SEM (cell line): ENCODE results near the gene RTP5.

- PRO-cap: no peak
These were observed 33.1 kb upstream of the SNED1 start for GRCh38 chr2:240965290-240965832.

GRCh38 chr2:240991329-240992285 is 6.8 kb upstream of the SNED1 start:
- PRO-cap: no peak

GRCh38 chr2:241009647-241010645 is 11.5 kb downstream of the SNED1 start:
- PRO-cap: no peak

- PRO-cap: no peak
These were observed 12.9 kb upstream of the MTERF4 start for GRCh38 chr2:241114693-241115604.

GRCh38 chr2:241135704-241136270 is 13.5 kb downstream of the PASK start:
- PRO-cap: no peak

DNA sequence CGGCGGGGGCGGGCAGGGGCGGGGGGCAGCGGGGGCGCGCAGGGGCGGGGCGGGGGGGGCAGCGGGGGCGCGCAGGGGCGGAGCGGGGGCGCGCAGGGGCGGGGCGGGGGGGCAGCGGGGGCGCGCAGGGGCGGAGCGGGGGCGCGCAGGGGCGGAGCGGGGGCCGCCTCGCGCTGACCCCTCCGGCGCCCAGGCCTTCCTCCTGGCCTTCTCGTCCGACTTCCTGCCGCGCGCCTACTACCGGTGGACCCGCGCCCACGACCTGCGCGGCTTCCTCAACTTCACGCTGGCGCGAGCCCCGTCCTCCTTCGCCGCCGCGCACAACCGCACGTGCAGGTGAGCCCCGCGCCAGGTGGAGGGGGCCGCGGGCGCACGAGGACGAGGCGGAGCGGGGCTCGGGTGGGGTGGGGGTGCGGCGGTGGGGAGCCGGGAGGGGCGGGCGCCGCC is 29.6 kb downstream of the ANO7 start:
- PRO-cap: no peak

- PRO-cap: no peak
These were observed 35.3 kb downstream of the ANO7 start for GRCh38 chr2:241223727-241224141.

DNA sequence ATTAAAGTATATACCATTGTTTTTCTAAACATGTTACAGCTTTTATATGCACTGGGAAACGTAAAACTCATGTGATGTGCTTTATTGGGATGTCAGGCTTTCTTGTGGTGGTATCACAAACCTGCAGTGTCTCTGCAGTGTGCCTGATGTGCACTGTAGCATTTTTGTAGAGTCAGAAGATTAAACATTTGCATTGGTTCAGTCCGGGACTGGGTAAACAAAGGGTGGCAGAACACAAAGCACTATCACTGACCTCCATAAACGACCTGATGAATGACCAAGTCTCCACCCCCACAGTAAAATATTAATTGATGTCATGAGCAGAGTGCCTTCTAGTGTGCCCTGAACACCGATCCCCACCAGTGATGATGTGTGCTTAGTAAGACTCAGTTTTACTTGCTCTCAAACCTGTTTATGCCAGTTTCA is 30.3 kb downstream of the HDLBP start:
- PRO-cap: no peak

GRCh38 chr2:241331625-241331900 is 15.8 kb downstream of the SEPTIN2 start:
- PRO-cap: no peak

DNA sequence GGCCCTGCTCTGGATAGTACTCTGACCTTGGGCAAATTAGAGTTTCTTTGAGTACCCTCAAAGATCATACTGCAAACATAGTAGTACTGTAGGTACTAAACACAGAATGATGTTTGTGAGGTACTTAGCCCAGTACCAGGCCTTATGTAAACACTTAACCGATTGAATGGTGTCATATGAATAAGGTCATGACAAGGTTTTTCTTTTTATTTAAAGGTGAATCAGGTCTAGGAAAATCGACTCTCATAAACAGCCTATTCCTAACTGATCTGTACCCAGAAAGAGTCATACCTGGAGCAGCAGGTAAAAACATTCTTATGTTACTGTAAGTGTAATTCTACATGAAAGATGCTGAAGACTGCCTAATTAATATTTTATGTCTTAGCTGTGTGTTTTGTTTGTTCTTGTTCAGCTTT is 19.2 kb downstream of the SEPTIN2 start:
- PRO-cap: no peak

DNA sequence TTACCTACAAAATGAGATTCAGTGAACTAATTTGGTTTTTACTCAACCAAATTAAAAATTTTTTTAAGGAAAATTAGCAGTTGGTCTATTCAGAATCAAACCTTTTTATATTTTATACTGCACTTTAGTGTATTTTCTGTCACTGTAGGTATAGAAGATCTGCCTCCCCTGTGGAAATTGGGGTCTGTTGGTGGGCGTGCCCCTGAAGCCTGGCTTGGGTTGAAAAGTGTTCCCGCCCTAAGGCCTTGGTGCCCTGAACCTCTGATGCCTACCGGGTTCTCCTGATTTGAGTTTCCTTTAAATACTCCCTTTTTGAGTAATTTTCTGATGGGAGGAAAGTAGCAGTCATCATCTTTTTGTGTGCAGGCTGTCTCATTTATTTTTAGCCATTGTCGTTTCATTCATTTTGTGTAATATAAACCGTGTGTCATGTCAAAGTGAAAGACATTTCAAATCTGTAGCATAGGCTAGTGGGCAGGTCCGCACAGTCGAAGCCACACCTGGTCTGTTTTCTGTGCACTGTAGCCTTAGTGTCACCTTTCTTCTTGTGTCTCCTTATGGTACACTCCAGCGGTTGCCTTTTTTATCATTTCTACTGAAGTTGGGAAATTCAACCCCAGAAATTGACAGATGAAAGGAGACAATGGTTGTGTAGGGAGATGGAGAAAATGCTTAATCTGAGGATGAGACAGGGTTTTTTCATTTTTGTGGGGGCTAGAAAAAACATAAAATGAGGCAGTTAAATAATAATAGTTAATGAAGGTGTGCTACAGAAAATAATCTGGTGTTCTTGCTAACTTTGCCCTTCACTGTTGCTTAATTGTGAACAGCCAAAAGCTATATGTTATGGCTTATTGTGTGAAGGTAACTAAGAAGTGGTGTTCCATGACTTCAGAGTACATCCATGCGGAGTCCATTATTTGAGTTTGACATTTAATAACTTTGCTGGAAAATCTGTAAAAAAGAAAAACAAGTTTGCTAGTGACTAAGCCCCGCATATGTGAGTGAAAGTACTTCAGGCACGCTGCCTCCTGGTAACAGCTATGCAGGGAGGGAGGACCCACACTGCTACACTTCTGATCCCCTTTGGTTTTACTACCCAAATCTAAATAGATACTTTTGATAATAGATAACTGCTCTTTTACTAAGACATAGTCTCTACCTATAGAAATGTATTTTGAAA is 2.9 kb upstream of the FARP2 start:
- PRO-cap: no peak

GRCh38 chr2:241362841-241363151 is 6.7 kb downstream of the FARP2 start:
- PRO-cap: no peak

GRCh38 chr2:241399729-241400821 is 44.0 kb downstream of the FARP2 start:
- PRO-cap: no peak

DNA sequence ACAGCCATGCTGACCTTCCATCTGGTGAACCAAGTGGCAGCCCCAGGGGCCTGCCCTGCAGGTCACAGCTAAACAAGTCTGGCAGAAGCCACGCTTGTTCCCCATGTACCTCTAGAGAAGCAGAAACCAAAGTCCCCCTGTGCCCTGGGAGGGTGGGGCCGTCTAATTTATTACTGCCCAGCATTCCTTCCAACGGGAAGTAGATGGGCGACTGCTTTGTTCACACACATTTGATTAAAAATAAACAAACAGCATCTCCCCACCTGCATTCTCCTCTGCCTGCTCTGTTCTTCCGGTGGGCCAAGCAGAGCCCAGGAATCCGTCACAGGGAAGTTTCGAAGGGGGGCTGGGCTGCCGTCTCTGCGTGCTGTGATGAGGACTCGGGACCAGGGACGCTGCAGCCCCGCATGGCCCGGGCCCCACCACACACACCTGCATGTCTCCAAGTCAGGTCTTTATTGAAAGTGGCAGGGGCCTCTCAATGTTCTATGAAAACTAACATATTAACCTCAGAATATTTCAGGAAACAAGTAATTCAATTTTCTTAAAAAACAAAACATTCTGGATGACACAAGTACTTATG is 13.7 kb downstream of the STK25 start:
- PRO-cap: no peak

GRCh38 chr2:241660124-241660633 is 22.7 kb downstream of the ATG4B start:
- PRO-cap: no peak

GRCh38 chr2:241748575-241749735 is 14.5 kb downstream of the D2HGDH start:
- PRO-cap: no peak

- PRO-cap: no peak
These were observed 13.2 kb upstream of the GAL3ST2 start for GRCh38 chr2:241763133-241764092.

GRCh38 chr2:241813578-241814135 is 4.7 kb downstream of the NEU4 start:
- PRO-cap: no peak

DNA sequence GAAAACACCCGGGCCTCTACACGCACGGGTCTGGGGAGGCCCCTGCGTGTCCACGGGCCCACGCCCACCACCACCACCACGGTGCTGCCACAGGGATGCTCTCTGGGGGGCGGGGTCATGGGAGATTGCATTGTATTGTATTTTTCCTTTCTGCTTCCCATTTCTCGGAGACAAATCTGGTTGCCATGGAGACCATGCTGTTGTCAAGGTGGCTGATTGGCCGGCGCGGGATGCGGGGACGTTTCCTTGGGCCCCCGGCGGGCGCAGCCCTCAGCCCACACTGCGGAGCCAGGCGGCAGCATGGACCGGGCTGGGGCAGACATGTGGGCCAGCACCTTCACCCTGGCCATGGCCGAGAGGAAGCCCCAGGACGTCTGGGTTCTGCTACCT is at the start of gene RTP5:
Gene RTP5, plus strand, starts transcription at position 273 of the 390 bp plus-strand sequence.
- PRO-cap: no peak

DNA sequence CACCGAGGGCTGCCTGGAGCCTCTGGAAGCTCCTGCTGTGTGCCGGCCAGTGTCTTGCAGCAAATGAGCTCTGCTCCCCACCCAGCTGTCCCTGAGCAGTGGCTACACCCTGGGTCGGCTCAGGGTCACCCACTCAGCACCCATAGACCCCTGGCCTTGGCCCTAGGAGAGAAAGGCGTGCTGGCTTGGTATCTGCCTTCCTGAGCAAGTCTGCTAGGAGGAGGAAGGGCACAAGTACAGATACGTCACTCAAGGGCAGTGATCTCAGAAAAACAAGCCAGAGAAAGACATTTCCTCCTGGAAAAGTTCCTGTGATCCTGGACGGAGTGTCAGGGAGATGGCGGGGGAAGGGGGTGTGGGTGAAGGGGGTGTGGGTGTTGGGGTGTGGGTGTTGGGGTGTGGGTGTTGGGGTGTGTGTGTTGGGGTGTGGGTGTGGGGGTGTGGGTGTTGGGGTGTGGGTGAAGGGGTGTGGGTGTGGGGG is 4.1 kb downstream of the FAM240C start:
- PRO-cap: no peak